Right lobe of liver (tissue), 4 donors: ENCODE measurements around the gene CNPY1.

- PRO-cap, 4 experiments, result no peak in any of the 4 experiments
- RAMPAGE, long total RNA, 2 experiments, result no peak in any of the 2 experiments
Observed at GRCh38 chr7:155546426-155546993, at the start of gene CNPY1. Gene CNPY1, minus strand, starts transcription at chr7:155546559.

DNA sequence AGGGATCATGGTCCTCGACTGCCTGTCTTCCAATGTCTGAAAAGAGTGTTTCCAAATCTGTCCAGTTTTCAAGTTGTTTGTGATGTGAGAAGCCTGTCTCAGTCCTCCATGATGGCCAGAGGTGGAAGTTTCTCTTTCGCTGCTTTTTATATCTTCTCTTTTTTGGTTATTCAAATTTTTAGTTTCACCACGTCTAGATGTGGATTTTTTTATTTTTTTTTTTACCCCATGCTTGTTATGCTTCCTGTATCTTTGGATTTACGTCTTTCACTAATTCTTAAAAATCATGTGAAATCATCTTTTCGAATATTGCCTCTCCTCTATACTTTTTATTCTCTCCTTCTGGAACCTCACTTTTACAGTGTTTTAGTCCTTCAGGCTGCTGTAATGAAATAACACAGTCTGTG, 6.0 kb upstream of the RBM33 start:
- PRO-cap, 4 experiments, result no peak in any of the 4 experiments
- RAMPAGE, long total RNA, 2 experiments, result no peak in any of the 2 experiments

DNA sequence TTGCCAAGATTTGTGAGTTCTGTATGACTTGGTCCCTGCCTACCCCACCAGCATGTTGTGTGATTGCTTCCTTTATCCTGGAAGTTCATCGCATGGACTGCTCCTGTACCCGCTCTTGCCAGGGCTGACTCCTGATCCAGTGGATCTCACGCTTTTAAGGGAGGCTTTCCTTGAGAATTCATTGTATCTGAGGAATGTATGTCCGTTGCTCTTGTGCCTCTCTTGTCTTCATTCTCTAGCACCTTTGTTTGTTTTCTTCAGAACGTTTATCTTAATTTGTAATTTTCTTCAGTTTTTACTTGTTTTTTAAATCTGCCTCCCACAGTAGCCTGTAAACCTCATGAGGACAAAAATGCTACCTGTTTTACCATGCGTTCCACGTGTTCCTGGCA, 2.0 kb downstream of the RBM33 start:
- PRO-cap, 4 experiments, result no peak in any of the 4 experiments
- RAMPAGE, long total RNA, 2 experiments, result no peak in any of the 2 experiments

- PRO-cap, 4 experiments, result no peak in any of the 4 experiments
- RAMPAGE, long total RNA, 2 experiments, result no peak in any of the 2 experiments
Observed at GRCh38 chr7:155670397-155670879, 26.0 kb downstream of the RBM33 start.

- PRO-cap, 4 experiments, result no peak in any of the 4 experiments
- RAMPAGE, long total RNA, 2 experiments, result no peak in any of the 2 experiments
Observed at GRCh38 chr7:155741614-155742370, 70.5 kb downstream of the SHH start.

GRCh38 chr7:155803656-155804162, 8.6 kb downstream of the SHH start:
- PRO-cap, 4 experiments, result no peak in any of the 4 experiments
- RAMPAGE, long total RNA, 2 experiments, result no peak in any of the 2 experiments

DNA sequence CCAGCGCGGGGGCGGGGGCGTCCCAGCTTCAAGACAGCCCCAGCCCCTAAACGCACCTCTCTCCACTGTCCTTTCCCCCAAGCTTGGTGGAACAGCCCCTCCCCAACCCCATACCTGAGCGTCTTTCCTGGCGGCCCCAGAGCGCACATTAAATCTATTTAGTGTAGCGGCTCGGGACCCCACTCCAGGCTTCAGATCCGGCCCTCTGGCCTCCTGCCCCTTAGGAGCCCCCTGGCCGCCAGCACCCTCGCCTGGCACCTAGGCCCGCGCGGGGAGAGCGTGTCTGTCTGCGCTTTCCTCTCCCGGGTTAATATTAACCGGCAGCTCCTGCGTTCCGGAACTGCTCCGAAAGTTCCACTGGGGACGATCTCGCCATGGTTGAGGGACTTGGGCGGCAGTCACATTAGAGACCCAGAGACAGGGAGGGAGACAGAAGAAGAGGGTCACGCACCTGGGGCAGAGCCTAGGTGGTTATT, 3.3 kb downstream of the SHH start:
- PRO-cap, 4 experiments, result peak in 4 of 4 experiments; most common plus-strand start position 339 of the sequence (in 2); most common minus-strand start position 260 of the sequence (in 2)
- RAMPAGE, long total RNA, 2 experiments, result start-site peak on the minus strand in 1 of 2 experiments, centred at position 254 of the sequence, 43 reads per replicate

- PRO-cap, 4 experiments, result no peak in any of the 4 experiments
- RAMPAGE, long total RNA, 2 experiments, result no peak in any of the 2 experiments
Observed at GRCh38 chr7:155843941-155844732, 31.9 kb upstream of the SHH start.

DNA sequence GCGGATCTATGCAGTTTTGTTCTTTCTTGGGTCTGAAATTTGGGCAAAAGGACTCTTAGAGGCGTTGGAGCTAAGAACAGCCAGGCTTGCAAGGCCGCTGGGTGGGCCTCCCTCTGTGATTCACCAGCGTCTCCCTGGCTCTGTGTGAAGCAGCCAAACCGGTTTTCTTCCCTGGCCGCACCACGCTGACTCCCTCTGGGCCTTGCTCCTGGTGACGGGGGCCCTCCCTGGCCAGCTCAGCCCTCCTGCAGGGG, 109.7 kb upstream of the SHH start:
- PRO-cap, 4 experiments, result no peak in any of the 4 experiments
- RAMPAGE, long total RNA, 2 experiments, result no peak in any of the 2 experiments

DNA sequence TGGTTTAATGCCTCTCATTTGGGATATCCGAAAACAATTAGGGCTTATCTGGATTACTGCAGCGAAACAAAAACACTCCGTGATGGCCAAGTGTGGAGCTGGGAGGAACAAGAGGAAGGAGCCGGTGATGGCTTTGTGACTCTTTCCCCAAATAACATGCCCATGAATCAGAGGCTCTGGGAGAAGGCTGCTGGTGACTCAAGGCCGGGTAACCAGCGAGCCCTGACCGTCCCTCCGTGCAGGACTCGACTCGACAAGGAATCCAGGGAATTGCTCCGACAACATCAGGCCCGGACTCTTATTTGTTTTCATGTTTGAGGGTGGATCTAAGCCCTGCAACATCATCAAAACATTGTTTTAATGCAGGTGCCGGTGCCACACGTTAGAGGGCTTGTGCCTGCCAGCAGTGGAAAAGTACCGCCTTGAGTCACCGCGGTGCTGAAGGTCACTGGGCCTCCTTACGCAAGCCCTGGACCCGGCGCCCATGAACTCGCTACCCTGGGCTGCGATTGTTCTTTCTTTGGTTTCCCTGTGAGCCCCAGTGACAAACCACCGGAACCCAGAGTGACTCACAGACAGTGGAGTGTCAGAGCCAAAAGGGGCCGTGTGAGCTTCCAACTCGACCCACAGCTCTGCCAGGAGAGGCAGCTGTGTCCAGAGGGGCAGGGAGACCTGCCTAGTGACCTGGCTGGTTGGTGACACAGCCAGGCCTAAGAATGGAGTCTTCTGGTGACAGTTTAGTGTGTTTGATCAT, 139.3 kb upstream of the SHH start:
- PRO-cap, 4 experiments, result peak in 3 of 4 experiments; most common plus-strand start position 657 of the sequence (in 2); most common minus-strand start position 388 of the sequence (in 1)
- RAMPAGE, long total RNA, 2 experiments, result no peak in any of the 2 experiments

DNA sequence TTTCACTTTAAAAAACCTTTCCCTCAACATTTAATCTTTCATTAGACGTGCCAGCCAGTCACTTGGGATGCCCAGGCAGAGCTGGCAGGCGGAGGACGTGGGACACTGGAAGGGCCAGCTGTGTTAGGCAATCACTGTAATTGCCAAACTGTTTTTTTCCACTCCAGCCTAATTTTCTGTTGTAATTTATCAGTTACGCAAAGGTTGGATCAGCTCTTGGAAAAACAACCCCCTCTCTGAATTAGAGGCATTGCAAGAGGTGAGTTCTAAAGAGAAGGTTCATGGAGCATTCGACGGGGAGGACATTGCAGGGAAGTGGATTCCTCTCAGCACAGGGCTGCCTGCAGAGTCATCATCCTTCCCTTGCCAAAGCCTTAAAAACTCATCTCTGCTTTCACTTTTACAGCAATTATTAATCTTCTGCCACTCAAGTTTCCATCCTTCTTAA, 272.5 kb upstream of the RNF32 start:
- PRO-cap, 4 experiments, result peak in 3 of 4 experiments; most common plus-strand start position 289 of the sequence (in 3); most common minus-strand start position 69 of the sequence (in 1)
- RAMPAGE, long total RNA, 2 experiments, result no peak in any of the 2 experiments

GRCh38 chr7:156545135-156545619, 95.4 kb upstream of the RNF32 start:
- PRO-cap, 4 experiments, result peak in 3 of 4 experiments; most common plus-strand start chr7:156545303 (in 1); most common minus-strand start chr7:156545198 (in 3)
- RAMPAGE, long total RNA, 2 experiments, result no peak in any of the 2 experiments

DNA sequence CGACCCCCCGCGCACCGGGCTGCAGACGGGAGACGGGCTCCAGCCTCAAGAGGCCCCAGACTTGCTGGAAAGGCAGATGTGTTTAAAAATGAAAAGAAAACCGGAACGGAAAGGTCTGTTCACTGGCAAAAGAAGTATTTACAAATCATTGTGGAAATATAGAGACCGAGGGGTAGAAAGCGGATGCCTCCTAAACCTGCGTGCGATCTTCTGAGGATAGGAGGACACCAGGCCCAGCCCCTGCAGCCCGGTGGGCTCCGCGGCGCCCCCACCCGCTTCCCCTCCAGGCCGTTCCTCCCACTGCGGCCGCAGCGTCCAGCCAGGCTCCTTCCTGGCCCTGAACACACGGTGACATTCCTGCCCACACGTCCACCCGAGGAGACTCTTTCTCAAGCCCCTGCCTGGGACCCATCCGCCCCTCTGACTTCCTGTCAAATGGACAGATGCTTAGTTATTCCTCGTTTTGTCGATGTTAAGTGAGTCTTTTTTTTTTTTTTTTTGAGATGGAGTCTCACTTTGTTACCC, 32.5 kb upstream of the RNF32 start:
- PRO-cap, 4 experiments, result peak in 4 of 4 experiments; most common plus-strand start position 322 of the sequence (in 1); most common minus-strand start position 343 of the sequence (in 2)
- RAMPAGE, long total RNA, 2 experiments, result no peak in any of the 2 experiments

DNA sequence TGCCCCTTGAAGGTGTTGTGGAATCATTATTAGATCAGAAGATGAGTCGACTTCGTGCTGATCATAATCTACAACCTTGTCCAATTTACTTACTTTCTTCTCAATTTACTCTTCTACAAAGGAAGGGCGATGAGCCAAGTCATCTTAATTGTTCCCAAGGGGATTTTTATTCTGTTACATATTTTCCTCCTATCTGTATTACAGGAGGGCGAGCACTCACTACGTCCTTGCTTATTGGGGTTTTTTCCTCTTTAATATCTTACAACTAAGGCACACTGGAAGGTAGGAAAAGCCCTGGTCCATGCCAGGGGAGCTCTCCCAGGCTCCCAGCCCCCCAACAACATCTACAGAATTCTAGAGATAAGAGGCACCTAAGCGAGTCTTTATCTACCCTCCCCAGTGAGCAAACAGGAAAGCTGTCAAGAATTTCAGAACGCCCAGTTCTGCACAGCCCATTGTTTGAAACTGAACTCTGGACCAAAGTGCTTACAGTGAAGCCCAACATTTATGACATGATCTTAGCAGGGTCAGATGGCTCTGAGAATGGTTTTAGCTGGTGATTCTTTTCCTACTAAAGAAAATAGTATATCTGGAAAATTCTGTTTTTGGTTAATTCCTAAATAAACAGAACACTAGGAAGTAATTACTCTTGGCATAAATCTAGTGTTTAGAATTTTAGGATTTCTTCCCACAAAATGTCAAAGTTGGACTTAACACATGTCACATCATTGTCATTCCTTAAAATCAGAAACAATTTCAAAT, 31.6 kb upstream of the RNF32 start:
- PRO-cap, 4 experiments, result peak in 4 of 4 experiments; most common plus-strand start position 508 of the sequence (in 2); most common minus-strand start position 356 of the sequence (in 2)
- RAMPAGE, long total RNA, 2 experiments, result no peak in any of the 2 experiments

GRCh38 chr7:156640354-156640637, 278 bp upstream of the RNF32 start:
- PRO-cap, 4 experiments, result peak in 4 of 4 experiments; most common minus-strand start chr7:156640537 (in 2)
- RAMPAGE, long total RNA, 2 experiments, result start-site peak on the minus strand in 1 of 2 experiments, at chr7:156640556-156640577 at its widest, 40 reads per replicate

DNA sequence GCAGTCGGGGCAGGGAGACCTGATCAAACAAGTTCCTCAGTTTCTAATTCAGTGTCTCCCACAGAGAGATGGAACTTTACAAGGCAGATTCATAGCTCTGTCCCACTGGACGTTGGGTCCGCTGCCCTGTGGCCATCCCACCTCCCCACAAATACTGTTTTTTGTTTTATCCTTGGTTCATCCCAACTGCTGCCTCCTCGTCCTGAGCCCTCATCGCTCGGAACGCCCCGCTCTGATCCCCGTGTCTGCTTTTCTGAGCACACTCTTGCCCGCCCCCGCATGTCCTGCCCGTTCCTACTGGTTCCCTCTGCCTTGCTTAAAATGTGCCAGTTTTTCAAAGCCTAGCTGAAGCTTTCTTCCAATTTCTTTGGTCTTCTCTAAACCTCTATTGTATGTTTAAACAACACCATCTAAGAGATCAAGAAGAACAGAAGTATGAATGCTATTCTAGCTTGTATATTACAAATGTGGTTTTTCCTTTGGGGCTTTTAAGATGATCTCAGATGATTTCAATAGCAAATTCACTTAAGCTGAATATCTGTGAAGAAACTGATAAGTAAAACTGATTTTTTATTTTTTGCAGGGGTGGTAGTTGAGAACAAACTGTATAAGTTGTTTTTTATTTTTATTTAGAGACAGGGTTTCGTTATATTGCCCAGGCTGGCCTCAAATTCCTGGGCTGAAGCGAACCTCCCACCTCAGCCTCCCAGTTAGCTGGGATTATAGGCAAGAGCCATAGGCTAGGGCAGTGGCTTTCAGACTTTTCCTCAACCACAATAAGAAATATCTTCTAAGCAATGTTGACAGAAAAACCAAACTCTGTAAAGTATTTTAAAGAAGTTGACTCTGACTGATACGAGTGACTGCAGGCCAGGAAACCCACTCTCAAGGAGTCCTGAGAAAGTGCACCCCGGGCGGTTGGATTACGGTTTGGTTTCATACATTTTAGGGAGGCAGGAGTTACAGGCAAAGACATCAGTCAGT, 19.6 kb downstream of the RNF32 start:
- PRO-cap, 4 experiments, result no peak in any of the 4 experiments
- RAMPAGE, long total RNA, 2 experiments, result no peak in any of the 2 experiments

DNA sequence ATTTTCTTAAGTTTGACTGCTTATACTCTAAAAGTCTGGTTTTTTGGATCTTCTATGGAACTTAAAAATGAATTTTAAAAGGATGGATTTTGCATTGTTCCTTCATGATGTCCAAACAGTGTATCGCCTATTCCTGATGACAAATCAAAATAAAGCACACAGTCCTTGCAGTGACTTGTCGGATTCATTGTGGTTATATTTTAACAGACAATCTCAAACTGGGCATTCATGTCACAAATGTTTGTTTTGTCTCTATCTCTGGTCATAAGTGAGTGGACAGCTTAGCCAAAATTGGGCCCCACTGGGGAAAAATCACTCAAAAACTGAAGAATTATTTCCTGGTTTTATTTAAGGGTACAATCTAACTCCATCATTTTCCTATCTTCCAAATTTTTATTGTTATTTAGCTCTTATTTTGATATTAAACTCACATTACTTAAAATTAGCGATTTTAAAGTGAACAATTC, 74.8 kb downstream of the LMBR1 start:
- PRO-cap, 4 experiments, result peak in 2 of 4 experiments; most common plus-strand start position 255 of the sequence (in 1); most common minus-strand start position 151 of the sequence (in 2)
- RAMPAGE, long total RNA, 2 experiments, result no peak in any of the 2 experiments

GRCh38 chr7:156832357-156833075, 60.5 kb downstream of the LMBR1 start:
- PRO-cap, 4 experiments, result no peak in any of the 4 experiments
- RAMPAGE, long total RNA, 2 experiments, result no peak in any of the 2 experiments

DNA sequence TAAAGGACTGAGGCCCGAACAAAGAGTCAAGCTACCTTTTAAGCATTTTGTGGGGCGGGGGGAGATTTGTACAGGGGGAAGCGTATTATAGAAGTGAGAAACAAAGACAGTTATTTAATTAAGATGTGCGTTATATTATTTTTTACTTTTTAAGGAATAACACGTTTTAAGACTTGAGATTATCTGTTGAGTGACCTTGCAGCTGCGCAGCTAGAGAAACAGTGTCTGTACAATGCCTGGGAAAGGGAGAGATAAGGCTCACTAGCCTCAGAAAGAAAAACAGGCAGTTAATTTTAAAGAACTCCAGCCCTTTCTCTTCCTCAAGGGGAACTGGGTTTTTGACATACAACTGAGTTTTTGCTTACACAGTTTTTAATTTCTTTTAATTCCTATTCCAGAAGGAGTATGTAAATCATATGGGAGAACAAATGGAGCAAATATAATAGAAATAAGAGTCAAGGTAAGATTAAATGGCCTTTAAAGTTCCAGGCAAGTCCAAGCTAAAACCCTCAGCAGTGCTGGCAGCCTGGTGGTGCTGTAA, 50.6 kb downstream of the LMBR1 start:
- PRO-cap, 4 experiments, result no peak in any of the 4 experiments
- RAMPAGE, long total RNA, 2 experiments, result no peak in any of the 2 experiments

- PRO-cap, 4 experiments, result no peak in any of the 4 experiments
- RAMPAGE, long total RNA, 2 experiments, result no peak in any of the 2 experiments
Observed at GRCh38 chr7:157040757-157041412, 30.4 kb upstream of the MNX1 start.